A172 (cell line): ENCODE results near the genes OR7G1, OR7D2, ZNF561 and RDH8.

GRCh38 chr19:8417842-8418529 lies 4.9 kb downstream of the MARCHF2 start:
- RAMPAGE, long total RNA = no peak

DNA sequence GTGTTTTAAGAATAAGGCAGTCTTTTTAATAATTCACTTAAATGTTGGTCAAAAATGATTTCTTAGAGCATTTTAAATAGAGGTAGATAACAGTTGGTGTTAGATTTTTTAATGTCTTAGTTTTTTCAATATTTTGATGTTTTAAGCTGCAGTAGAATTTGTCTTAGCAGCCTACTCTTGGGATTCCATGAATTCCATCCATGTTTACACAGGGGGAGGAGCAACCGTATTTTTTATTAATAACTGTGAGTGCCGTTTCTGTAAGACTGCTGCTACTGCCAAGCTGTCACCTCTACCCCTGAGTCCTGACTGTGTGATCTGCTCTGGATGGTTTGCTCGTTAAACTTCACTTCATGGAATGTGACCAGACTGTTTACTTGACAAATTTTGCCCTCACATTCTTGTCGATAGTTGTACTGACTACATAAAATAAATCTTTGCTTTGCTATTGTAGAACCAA lies 15.1 kb downstream of the HNRNPM start:
- RAMPAGE, long total RNA = no peak

GRCh38 chr19:8464157-8464901 lies 19.6 kb downstream of the HNRNPM start:
- RAMPAGE, long total RNA = no peak

GRCh38 chr19:8512908-8513370 lies 1.0 kb downstream of the ZNF414 start:
- RAMPAGE, long total RNA = no peak

DNA sequence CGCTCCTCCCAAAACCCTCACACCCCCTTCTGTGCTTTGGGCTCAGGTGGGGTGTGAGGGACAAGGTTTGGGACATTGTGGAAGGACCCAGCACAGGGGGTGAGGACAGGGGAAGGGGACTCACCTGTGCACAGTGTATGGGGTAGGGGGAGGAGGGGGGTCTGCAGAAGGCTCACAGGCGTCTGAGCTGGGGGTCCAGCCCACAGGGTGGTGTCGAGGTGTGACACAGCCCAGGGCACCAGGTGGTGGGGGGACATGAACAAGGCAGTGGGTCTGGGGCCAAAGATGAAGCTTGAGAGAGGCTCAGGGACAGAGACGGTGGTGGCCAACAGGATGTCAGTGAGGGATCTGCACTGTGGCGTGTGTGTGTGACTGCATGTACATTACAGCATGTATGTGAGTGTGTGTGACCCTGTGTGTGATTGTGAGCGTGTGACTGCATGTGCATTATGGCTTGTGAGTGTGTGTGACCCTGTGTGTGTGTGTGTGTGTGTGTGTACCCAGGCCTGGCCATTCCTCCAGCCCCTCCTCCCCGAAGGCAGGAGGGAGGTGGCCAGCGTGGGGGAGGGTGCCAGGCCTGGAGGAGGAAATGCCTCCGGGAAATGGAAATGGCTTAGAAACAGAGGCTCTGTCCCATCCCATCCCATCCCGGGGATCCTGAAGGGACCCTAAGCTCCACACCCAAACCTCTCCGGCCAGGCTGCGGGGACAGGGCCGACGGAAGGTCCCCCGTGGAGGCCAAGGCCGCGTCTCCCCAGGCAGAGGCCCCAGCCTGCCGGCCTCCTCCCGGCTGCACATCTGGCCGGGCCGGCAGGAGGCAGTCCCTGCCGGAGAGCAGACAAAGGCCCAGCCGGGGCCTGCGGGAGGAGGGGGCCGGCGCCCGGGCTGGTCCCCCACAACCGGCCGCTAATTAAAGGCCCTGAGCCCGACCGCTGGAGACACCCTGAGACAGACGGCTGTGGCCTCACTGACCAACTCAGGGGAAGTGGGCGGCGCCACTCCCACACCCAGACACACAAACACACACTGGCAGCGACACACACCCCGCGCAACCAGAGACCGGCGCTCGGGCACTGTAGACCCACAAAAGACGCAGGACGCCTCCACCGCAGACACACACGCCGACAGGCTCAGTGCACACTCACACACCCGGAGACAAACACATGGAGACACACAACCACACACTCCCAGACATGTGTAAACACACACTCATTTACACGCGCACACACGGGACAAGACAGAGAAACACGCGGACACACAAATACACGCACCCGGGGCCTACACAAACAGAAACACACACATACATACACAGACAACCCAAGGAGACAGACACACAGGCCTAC lies 1.3 kb downstream of the ADAMTS10 start:
- RAMPAGE, long total RNA = no peak

- RAMPAGE, long total RNA = no peak
Measured at GRCh38 chr19:9115692-9116049, at the start of gene OR7G1. OR7G1 (minus strand) TSS chr19:9115763.

DNA sequence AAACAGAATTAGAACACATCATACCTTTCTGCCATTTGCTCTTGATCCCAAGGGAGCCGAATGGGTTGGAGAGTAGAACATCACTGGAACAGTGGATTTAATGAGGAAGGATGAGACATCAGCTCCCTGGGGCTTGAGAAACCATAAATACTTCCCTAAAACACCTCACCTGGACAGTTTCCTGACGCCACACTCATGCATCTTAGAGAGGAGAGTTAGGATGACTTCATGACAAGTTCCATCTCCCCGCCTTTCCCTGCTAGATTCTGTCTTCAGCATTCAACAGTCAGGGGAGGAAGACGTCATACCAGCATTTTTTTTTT lies at the start of gene OR7D2:
Gene OR7D2 (plus strand): TSS at position 188 of the 323 bp plus-strand sequence.
- RAMPAGE, long total RNA = no peak

GRCh38 chr19:9423119-9423497 lies 12.3 kb downstream of the ZNF266 start:
- RAMPAGE, long total RNA = no peak

DNA sequence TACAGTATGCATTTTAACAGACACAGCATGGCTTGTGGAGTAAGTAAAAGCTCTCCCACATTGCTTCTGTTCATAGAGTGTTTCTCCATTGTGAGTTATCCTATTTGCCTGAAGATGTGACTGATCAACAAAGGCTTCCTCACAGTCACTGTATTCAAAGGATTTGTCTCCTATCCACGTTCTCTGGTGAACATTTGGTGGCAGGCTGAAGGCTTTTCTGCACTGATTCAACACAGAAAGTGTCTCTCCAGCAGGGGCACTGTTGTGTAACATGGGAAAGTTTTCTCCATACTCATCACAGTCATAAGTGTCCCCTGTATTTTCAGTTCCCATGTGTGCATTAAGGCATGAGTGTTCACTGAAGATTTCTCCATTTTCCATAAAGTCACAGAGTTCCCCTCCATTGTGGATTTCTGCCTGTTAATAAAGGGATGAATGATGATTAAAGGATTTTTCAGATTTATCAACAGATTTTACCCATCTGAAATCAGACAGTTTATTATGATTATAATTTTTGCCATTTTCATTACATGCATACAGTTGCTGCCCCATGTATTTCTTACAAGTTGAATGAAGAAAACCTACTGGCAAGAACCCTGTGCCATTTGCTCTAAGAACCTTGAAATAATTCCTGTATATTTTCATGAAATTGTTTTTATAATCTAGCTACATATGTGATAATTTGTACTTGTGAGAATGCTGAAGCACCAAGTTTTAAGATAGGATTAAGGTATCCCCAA lies 17.4 kb downstream of the ZNF121 start:
- RAMPAGE, long total RNA = no peak

DNA sequence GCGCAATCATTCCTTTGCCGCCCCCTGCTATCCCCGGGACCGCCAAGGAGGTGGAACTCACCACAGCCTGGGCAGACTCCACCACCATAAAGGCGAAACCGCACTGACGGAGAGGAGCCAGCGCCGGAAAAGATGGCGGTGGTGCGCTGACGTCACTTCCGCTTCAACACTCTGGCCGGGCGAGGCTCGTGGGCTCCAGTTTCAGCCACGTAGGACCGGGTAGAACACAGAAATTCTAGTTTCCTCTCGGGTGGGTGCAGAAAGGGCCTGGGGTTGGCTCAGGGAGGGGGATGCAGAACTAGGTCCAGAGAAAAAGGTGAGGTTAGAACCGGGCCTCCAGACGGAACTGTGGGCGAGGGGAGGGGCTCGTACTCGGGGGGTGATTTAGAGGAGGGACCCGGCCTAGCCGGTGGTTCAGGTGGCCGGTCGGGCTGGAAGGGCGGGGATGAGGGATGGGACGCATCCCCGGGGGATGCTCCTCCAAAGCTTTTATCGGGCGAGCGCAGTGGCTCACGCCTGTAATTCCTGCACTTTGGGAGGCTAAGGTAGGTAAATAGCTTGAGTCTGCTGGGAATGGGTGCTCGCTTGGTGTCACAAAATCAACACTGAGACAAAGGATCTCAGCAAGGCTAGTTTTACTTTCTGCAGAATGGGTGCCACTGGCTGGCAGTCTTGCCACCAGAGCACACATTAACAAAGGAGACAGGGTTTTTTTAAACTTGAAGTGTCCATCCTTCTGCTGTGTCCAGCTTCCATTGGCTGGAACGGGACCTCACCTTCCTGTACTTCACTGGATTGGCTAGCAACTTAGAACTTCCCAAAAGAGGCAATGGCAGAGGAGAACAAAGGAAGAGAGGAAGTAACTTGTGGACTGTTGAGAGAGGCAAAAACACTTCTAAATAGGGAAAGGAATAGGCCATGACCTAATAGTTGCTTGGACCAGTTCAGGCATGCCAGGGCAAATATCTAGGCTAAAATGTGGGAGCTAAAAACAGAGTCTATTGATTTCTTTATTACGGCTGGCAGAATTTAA lies at the start of gene ZNF561:
Gene ZNF561 (minus strand): TSS at position 132 of the 1,033 bp plus-strand sequence.
- RAMPAGE, long total RNA = start-site peak on the minus strand centred at position 99 of the sequence, 33 bp wide, 18 and 45 reads in 2 replicates; start-site peak on the plus strand centred at position 424 of the sequence, 37 bp wide, 18 and 17 reads in 2 replicates

DNA sequence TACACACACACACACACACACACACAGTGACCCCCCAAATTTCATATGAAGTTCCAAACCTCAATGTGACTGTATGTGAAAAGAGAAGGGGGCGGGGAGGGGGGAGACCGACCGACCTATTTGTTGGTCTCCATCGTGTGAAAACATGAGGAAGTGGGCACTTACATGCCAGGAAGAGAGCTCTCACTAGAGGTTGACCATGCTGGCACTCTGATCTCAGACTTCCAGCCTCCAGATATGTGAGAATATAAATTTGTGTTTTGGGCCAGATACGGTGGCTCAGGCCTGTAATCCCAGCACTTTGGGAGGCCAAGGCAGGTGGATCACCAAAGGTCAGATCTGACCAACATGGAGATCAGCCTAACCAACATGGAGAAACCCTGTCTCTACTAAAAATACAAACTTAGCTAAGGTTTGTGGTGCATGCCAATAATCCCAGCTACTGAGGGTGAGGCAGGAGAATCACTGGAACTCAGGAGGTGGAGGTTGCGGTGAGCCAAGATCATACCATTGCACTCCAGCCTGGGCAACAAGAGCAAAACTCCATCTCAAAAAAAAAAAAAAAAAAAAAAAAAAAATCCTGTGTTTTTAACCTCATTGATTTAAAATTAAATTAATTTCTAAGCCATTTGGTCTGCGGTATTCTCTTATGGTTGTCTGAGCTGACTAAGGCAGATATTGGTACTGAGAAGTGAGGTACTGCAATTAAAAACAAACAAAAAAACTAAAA lies 24.3 kb downstream of the ZNF562 start:
- RAMPAGE, long total RNA = no peak

DNA sequence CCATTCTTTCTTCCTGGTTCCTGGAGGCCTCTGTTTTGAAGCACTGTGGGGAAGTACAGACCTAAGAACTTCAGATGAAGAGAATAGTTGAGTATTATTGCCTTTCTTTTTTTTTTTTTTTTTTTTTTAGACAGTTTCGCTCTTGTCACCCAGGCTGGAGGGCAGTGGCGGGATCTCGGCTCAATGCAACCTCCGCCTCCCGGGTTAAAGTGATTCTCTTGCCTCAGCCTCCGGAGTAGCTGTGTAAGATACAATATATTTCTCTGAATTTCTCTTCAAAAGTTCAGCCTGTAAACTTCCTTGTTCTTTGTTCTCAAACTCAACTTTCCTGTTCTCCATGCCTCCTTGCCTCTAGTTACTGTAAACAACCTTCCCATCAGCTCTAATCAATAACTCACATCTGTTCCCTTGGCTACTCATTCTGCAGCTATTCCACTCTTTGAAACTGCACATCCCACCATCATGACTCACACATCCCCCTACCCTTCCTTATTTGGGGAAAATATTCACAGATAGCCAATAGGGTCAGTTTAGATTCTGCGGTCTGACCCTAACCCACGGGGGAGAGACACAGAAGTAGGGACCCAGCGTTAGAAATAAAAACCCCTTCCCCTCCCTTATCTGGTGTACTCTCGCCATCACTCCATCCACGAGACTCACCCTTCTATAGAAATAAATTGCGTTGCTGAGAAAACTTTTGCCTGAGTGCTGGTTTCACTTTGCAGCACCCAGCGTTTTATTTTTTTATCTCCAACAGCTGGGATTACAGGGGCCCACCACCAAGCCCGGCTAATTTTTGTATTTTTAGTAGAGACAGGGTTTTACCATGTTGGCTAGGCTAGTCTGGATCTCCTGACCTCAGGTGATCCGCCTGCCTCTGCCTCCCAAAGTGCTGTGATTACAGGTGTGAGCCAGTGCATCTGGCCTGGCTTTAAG lies 2.0 kb downstream of the ZNF562 start:
- RAMPAGE, long total RNA = no peak

GRCh38 chr19:9791546-9792620 lies 23.3 kb upstream of the ZNF846 start:
- RAMPAGE, long total RNA = no peak

DNA sequence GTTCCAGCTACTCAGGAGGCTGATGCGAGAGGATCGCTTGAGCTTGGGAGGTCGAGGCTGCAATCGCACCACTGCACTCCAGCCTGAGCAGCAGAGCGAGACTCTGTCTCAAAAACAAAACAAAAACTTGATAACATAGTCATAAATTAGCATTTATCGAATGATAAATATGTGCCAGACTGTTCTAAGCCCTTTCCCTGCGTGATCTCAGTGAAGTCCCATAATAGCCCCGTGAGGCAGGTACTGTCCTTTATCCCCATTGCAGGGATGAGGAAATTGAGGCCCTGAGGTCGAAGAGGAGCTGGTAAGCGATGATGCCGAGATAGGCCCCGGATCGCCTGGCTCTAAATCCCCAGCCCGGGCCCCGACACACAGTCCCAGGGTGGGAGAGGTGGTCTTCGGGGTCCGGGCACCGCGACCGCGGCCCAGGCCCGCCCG lies 768 bp downstream of the FBXL12 start:
- RAMPAGE, long total RNA = no peak

DNA sequence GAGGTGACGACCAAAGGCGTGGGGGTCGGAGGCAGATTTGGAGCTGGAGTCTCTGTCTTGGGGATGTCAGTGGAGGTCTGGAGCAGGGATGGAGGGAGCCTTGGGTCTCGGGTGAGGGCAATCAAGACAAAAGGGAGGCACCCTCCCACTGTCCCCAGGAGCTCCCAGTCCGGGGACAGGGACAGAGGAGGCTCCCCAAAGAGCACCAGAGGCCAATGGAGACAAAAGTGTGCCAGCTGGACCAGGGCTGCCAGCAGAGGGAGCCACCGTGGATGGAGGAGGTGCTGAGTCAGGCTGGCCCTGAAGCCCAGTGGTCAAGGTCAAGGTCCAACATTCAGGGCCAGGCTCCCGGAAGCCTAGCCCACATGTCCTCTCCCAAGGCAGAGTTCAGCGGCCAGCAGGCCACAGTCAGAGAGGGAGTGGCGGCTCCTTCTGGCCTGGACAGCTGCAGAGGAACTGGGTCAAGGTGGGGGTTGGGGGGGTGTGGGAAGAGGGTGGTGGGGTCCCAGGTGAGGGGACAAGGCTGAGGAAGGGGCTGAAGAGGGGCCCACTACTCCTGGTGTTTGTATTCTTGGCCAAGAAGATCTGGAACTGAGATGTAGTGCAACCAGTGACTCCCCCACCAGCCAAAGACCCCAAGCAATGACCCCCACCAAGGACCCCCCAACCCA lies 8.4 kb downstream of the COL5A3 start:
- RAMPAGE, long total RNA = no peak

DNA sequence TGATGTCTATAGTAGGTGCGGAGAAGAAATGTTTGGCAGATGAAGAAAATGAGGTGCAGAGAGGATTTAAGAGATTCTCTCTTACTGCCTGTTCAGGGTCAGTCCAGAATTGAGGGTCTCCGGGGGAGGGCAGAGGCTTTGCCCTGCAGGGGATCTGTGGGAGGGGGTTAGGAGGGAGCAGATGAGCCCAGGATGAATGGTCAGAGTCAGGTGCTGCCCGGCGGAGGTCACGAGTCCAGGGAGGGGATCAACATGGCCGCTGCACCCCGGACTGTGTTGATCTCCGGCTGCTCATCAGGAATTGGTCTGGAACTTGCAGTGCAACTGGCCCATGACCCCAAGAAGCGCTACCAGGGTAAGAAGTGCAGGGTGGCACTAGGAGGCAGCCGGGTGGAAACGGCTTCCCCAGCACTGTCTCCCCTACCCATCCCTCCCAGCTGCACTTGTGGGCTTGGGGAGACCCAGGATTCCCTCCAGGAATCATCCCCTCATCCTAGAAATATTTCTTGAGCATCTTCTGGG lies at the start of gene RDH8:
Gene RDH8 (plus strand): TSS at position 238 of the 522 bp plus-strand sequence.
- RAMPAGE, long total RNA = no peak

DNA sequence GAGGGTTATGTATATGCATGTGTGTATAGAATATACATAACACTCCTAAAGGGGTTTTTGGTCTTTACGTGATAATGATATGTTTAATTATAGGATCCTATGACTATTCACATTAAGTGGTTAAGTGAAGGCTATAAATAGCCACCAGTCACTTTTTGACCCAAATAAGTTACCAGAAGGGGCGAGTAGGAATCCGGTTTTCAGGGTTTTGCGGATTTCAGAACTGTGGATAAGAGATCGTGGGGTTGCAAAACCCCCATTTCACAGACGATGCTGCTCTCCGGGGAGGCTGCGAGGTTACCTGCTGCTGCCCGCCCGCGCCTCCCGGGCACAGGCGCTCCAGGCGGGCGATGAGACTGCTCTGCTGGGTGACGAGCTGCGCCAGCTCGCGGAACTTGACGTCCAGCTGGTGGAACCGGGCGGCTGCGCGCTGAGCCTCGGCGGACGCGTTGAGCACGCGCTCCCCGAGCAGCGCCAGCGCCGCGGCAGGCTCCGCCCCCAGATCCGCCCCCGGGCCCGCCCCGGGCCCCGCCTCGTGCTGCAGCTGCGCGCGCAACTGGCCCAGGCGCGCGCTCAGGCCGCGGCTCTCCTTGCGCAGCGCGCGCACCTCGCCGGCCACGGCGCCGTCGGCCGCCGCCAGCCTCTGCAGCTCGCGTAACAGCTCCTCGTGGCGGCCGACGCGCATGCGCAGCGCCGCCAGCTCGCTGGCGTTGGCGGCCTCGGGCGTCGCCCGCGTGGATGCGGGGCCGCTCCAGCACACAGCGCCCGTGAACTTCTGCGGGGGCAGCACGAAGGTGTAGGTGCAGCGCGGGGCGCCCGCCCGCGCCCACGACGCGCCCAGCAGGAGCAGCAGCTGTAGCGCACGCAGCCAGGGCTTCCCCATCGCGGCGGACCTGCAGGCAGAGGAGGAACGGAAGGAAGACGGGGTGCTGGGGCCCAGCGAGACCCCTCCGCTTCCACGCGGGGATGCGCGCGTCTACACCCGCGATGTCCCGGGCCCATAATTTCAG lies 6.5 kb downstream of the ANGPTL6 start:
- RAMPAGE, long total RNA = no peak

DNA sequence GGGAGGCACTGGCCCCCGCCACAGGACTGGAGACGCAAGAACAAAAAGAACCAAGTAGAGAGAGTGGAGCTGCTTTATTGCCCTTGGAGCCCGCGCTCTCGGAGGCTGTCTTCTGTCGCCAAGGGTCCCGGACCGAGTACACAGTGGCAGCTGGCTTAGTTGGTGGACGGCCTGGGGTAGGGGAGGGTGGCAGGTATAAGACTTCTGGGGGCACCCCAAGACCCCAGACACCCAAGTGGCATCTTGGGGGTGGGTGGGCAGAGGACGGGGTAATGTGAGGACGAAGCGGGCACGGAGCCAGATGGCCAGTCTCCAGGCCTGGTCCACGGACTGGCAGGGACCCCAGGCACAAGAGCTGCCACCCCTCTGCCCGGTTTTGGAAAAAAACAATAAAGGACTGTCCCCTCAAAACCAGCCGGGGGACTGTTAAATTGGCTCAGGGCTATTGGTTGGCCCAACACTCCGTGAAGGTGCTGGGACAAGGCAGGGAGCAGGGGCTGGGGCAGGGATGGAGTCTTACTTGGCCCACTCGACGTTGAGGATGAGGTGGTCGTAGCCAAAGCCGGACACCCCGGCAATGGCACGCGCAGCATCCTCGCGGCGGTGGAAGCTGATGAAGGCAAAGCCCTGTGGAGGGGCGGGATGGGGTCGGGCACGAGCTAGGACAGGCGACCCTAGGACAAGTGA lies 3.6 kb downstream of the P2RY11 start:
- RAMPAGE, long total RNA = no peak

DNA sequence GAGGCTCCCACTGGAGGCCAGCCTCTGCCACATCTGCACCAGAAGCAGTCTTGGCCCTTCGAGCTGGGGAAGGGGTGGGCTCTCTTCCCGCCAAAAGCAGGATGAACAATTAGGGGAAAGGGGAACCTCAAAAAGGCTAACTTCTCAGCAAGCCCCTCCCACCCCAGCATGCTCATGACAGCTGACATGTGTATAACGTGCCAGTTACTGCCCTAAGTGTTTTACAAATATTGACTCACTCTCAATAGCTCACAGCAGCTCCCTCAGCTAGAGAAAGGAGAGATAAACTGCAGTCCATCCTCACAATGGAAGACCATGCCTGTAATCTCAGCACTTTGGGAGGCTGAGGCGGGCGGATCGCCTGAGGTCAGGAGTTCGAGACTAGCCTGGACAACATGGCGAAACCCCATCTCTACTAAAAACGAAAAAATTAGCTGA lies 7.3 kb upstream of the S1PR2 start:
- RAMPAGE, long total RNA = no peak

- RAMPAGE, long total RNA = no peak
Measured at GRCh38 chr19:10287487-10287765, 671 bp downstream of the ICAM4 start.